ENCODE data around the genes CCDC146 and TMEM60.

DNA sequence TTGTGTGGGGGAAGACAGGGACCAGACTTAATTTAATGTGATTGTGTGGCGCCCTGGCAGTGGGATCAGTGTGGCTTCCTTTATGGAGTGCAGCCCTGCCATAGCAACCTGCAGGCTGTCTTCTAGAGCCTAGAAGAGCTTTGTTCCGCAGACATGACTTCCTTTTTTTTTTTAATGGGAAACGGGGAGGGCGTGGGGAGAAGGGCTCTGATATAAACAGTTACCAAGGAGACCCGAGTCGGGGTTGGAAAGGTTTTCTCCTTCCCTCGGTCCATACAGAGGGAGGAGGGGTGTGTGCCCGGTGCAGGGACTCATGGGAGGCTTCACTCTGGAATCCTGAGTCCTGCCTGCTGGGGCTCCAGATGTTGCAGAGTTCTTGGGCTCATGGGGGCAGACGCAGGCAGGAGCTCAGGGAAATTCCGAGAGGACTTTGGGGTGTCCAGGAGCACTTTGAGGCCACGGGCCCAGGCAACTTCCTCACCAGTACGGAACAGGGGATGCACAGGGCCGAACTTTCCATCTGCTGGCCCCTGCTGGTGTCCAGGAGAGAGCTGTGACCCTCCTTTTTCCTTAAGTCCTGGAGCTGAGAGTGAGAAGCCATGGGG, 26.8 kb downstream of the TMEM120A start:
- PRO-cap, 2 experiments = no peak in any of the 2 experiments

DNA sequence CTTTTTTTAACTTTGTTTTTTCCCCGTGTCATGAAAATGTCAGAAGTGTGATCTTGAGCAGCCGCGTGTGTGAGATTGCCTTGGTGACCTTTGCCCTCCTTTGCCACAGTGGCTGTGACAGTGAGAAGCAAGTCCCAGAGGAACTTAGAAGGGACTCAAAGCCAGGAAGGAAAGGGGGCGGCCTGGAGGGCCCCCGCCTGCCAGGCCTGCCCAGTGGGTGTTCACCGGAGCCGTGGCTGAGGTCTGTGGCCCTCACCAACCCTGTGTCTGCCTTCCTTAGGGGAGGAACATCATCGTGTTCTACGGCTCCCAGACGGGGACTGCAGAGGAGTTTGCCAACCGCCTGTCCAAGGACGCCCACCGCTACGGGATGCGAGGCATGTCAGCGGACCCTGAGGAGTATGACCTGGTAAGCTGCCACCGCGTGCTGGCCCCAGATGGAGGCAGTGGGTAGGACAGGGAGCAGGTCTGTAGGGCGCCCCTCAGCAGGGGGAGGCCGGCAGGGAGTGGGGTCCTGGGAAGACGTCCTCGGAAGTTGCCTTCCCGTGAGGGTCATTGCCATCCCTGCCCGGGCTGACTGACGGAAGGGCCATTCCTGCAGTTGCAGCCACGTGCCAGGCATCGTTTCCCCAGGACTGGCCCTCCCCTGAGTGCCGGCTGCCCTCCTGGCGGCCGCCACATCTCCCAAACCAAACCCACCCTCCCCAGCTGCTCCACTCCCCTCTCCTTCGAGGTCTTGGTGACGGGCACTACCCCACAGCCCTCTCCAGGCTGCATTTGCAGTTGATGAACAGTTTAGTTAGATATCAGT, 15.0 kb downstream of the TMEM120A start:
- PRO-cap, 2 experiments = no peak in any of the 2 experiments

- PRO-cap, 2 experiments = no peak in any of the 2 experiments
Observed at GRCh38 chr7:75988880-75990334, 5.0 kb downstream of the TMEM120A start.

DNA sequence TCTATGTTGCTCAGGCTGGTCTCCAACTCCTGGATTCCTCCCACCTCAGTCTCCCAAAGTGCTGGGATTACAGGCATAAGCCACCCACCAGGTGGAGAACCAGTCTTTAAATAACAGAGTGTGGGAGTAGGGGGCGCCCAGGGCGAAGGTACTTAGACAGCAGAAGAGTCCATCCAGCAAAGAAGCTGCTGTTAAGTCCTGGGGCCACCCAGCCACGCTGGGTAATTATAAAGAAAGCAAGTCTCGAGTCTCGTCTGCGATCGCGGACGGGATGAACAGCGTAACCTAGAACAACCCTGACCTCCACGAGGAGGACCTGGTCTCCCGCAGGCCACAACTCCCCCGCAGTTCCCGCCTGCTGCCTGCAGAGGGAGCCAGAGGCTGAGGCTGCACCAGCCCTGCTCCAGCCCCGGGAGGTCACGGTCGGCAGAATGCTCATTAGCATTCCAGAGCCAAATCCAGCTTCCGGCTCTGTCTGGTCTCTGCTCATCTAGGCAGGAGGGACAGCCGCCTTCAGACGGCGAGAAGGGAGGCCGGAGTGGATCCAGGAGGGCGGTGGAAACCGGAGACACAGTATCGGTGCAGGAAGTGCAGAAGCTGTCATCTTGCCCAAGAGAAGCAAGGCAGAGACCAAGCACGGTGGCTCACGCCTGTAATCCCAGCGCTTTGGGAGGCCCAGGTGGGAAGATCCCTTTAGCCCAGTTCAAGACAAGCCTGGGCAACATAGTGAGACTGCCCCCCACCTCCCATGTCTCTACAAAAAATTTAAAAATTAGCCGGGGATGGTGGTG, 23.6 kb upstream of the SRRM3 start:
- PRO-cap, 2 experiments = no peak in any of the 2 experiments

GRCh38 chr7:76220747-76221034, 19.0 kb downstream of the SRRM3 start:
- PRO-cap, 2 experiments = no peak in any of the 2 experiments

- PRO-cap, 2 experiments = no peak in any of the 2 experiments
Observed at GRCh38 chr7:76296677-76298064, 5.3 kb upstream of the HSPB1 start.

GRCh38 chr7:76388992-76389917, 20.2 kb downstream of the SSC4D start:
- PRO-cap, 2 experiments = no peak in any of the 2 experiments

GRCh38 chr7:76445640-76446056, 15.9 kb upstream of the DTX2 start:
- PRO-cap, 2 experiments = peak in 1 of 2 experiments; most common minus-strand start chr7:76445777 (in 1)

- PRO-cap, 2 experiments = no peak in any of the 2 experiments
Observed at GRCh38 chr7:76514916-76515392, 4.6 kb downstream of the UPK3B start.

DNA sequence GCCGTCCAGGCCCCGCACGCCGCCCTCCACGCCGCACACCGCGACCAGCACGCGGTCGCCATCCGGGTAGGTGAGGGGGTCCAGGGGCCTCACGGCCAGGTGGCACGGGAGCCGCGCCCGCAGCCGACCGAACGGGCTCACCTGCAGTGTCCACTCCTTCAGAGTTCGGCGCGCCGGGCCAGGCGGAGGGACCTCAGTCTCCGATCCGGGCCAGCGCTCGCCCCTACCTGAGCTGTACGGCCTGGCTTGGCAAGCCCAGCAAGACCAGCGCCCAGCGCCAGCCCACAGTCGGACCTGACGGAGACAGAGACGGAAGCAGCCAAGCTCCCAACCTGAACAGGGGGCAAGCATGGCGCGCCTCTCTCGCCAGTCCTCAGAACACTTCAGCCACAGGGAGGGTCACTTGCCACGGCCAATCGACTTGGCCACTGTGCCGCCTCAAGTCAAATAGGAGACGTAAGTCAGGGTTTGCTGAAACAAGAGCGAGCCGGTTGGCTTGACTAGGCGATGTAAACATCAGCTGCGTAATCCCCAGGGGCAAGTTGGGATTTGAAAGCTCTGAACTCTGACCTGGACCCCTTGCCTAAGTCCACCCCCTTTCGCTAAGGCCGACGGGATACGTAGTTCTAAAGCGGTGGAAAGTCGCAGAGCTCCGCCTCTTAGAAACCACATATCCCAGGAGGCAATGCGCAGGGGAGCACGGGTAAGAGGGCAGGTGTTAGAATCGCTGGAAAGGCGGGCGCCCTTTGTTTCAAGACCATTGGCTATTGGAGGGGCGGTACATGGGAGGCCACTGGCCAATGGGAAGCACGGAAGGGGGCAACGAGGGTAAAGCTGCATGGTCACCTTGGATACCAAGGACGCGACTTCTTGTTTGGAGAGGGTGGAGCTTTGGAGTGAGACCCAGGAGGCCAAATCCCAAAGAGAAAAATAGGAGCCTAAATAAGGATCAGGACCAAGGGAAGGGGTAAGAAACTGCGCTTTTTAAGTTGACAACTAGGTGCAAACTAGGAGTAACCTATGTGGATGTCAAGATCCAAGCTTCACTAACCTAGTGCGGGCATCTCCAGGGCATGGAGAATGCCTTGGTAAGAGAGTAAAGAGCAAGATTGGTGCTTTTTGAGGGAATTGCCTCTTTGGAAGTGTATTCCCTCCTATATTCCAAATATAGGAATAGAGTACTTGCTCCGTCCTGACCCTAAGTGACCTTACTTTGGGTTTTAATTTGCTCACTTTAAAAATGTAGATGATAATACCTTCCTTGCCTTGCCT, at the start of gene CCDC146:
Gene CCDC146, plus strand, starts transcription at position 850 of the 1,272 bp plus-strand sequence.
- PRO-cap, 2 experiments = peak in 2 of 2 experiments; most common plus-strand start position 508 of the sequence (in 1); most common minus-strand start position 515 of the sequence (in 2)

DNA sequence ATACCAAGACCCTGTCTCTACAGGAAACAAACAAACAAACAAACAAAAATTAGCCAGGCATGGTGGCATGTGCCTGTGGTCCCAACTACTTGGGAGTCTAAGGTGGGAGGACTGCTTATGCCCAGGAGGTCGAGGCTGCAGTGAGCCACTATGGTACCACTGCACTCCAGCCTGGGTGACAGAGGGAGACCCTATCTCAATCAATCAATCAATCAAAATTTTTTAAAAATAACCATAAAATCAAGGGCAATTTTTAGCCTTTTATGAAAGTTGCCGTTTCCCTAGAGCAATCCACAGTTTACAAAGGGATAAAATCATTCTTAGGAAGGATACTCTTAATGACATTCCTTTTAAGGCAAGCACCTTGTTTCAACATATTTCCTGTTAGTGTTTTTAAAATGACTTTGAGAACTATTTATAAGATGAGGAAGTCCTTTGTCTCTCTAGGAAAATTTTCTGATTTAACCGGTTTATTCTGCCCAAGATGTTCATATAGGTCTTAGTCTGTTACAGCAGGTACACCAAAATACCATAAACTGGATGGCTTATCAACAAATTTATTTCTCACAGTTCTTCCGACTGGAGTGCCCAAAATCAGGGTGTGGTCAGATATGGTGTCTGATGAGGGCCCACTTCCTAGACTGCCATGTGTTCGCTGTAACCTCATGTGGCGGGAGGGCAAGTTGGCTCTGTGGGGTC, 78.0 kb downstream of the GSAP start:
- PRO-cap, 2 experiments = no peak in any of the 2 experiments

- PRO-cap, 2 experiments = no peak in any of the 2 experiments
Observed at GRCh38 chr7:77339058-77339406, 77.1 kb downstream of the GSAP start.

GRCh38 chr7:77547104-77547849, 10.2 kb downstream of the PTPN12 start:
- PRO-cap, 2 experiments = no peak in any of the 2 experiments

DNA sequence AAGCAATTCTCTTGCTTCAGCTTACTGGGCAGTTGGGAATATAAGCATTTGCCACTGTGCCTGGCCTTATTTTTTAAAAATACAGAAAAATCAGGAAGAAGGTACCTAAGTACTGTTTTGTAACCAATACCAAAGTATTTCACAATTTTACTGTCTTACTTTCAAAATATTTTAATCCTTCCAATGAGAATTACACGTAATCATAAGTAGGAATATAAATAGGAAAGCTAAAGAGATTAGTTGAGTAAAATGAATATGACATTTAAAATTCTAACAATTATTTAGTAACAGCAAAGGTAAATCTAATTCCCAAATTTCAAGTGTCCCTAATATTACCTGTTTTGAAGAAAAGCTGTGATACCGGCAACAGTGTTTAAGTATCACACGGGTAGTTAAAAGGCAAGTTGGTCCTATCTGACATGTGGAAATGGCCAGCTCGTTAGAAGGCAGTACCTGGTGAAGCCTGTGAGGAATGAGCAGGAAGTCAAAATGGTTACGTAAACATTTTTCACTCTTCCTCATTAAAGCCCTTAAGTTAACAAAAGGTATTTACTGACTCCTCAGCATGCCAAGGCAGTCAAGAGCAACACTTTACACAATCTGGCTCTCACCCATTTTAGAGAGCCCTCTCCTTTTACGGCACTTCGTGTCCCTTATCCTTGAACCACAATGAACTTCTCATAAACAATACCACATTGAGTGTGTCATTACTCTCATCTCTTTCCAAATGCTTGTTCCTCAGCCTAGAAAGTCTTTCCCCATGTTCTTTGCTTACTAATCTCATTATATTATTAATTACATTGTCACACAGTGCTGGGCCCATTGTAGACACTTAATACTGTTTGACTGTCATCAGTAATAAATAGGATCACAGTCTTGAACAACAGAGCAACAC, 11.1 kb upstream of the RSBN1L start:
- PRO-cap, 2 experiments = no peak in any of the 2 experiments

DNA sequence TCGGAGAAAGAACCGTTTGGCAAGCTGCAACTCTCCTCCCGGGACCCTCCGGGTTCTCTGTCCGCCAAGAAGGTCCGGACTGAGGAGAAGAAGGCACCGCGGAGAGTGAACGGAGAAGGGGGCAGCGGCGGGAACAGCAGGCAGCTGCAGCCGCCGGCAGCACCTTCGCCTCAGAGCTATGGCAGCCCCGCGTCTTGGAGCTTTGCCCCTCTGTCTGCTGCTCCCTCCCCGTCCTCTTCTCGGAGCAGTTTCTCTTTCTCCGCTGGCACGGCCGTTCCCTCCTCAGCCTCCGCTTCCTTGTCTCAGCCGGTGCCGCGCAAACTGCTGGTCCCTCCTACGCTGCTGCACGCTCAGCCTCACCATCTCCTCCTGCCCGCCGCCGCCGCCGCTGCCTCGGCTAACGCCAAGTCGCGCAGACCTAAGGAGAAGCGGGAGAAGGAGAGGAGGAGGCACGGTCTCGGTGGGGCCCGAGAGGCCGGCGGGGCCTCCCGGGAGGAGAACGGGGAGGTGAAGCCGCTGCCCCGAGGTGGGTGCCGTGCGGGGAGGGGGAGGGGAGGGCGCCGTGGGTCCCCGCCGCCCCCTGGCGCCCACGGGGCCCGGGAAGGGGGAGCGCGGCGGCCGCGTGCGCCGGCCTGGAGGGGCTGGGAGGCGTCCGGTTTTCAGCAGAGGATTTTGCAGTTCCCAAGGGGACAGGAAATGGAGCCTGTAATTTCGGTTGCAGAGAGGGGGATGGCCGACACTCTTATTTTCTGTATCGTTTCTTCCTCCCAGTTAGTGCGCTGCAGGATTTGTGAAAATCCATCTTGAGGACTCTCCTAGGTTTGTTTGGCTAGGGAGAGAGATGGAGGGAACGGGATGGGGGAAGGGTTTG, 506 bp downstream of the RSBN1L start:
- PRO-cap, 2 experiments = peak in 2 of 2 experiments; most common plus-strand start position 319 of the sequence (in 2); most common minus-strand start position 323 of the sequence (in 2)

DNA sequence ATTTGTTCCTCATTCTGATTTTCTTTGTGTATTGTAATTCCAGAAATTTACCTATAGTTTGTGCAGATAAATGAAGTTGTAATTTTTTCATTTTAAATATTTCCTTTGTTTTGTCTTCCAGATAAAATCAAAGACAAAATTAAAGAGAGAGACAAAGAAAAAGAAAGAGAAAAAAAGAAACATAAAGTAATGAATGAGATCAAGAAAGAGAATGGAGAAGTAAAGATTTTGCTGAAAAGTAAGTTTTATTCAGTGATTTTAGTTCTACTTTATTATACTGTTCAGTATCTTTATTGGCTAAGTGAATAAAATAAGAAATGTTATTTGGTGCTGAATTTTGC, 40.0 kb downstream of the RSBN1L start:
- PRO-cap, 2 experiments = no peak in any of the 2 experiments

- PRO-cap, 2 experiments = peak in 2 of 2 experiments; most common minus-strand start chr7:77798349 (in 2)
Observed at GRCh38 chr7:77798283-77798499, at the start of gene TMEM60. Gene TMEM60, minus strand, starts transcription at chr7:77798434.

DNA sequence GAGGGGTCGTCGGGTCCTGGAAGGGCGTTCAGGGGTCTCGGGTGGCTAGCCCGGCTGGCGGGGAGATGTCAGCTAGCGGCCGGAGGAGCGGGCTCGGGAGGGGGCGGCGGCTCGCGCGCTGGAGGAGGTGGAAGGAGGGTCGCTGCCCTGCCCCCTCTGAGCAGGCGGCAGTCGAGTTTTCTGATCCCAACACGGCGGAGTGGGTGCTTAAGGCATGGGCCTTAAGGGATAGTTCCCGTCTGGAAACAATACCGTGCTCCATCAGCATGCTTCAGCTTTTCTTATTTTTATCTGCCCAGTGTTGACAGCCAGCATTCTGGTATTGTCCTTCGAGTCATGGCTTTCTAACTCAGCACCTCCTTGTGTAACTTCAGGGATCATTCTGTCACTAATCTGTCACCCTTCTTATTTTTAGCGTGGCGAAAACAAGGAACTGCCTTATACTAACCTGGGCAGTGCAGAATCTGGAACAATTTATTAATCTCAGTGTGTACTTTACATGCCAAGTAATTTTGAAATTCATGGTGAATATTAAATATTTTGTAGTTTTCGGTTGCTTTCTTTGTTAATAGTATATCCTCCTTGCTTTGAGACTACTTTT, 1.2 kb upstream of the TMEM60 start:
- PRO-cap, 2 experiments = peak in 2 of 2 experiments; most common minus-strand start position 384 of the sequence (in 2)

GRCh38 chr7:78018450-78018821, 220.2 kb upstream of the TMEM60 start:
- PRO-cap, 2 experiments = no peak in any of the 2 experiments

DNA sequence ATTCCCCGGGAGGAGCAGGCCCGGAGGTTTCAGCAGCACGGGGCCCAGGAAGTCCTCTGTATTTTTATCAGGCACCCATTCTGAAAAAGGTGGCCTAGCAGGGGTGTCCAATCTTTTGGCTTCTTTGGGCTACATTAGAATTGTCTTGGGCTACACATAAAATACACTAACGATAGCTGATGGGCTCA, 222.0 kb upstream of the TMEM60 start:
- PRO-cap, 2 experiments = no peak in any of the 2 experiments